SJCRH30 (cell line): ENCODE measurements around a stretch of chr5.

DNA sequence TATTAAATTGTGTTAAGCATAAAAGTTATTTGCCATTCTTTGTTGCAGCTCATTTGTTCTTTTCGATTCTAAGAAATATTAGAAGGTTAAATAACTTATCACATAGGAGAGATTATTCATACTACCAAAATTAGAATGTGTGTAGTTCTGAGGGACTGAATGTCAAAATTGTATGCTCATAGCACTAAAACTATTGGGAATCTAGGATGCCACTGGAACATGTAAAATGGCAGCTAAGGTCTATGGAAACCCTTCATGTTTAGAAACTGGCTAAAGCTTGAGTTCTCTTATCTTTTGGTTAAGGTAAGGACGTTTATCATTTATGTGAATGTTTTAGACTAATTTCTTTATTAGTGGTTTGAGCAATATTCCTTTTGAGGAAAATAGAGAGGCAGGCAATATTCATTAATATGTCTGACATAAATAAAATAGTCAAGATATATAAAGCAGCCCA lies 21.6 kb upstream of the MEF2C start:
- RAMPAGE, long total RNA: no peak

DNA sequence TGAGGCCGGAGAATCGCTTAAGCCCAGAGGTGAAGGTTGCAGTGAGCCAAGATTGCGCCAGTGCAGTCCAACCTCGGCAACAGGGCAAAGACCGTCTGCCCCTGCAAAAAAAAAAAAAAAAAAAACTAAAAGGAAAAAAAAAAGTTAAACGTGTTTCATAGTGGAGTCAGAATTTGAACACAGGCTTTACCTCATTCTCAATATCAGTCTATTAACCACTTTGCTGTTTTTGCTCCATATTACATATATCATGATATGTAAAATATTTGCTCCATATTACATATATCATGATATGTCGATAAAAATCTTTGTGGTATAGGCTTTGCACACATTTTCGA lies 584.5 kb upstream of the MEF2C start:
- RAMPAGE, long total RNA: no peak

- RAMPAGE, long total RNA: no peak
Measured at GRCh38 chr5:90408412-90408945, 1.1 kb downstream of the CETN3 start.

DNA sequence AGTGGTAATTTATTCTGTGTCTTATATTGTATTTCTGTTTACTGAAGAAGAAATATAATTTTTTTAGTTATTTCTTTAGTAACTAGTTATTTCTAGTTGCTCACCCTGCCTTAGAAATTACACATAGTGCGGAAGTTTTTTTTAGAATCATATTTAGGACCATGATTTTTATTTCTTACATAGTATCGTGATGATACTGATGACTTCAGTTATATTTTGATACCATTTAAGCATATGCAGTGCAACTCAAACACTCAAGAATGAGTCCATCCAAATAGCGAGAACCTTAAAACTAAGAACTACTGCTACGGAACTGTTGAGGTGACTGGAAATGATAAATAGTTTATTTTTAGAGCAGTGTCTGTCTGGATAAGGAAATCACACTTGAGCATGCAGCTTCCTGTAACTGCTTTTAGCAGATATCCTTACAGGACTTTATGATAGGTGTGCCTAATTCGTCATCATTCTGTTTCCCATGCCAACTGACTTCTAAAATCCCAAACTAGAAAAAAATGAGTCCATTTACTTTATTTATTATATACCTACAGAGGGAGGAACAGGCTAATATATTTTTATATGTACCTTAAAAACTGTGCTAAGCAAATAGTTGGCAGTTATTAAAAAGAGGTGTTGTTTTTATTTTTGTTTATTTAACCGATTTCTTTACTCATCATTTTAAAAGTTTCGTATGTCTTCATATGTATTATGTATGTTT lies 85.5 kb downstream of the ADGRV1 start:
- RAMPAGE, long total RNA: no peak

DNA sequence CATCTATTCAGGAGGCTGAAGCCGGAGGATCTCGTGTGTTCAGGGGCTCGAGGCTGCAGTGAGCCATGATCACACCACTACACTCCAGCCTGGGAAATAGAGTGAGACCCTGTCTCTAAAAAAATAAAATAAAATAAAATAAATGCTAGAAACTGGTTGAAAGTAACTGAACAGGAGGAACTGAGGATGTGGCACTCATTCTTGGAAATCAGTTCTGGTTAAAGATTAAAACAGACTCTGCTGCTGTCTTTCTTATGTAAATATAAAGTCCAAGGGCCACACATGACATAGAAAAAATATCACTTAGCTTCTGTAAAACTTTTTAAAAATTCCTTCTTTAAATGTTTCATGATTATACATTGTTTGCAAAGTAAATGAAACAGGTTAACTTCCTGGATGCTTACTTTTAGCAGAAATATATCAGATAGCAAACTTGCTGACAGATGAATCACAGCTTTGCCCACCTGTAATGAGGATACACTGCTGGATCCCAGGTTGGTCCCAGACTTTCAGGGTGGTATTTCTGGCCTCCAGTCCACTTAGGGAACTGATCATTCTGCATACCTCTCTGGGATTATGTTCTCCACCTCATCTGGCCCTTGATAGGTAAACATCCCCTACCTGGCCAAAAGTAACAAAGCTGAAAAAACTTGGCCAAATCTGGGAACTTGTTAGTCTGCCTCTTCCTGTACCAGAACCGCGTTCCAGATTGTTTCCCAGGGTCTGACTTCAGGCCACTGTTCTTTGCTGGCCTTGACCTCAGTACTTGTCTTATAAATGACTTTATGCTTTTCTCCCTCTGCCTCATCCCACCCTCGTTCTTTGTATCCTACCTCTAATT lies 340.5 kb downstream of the ADGRV1 start:
- RAMPAGE, long total RNA: no peak

DNA sequence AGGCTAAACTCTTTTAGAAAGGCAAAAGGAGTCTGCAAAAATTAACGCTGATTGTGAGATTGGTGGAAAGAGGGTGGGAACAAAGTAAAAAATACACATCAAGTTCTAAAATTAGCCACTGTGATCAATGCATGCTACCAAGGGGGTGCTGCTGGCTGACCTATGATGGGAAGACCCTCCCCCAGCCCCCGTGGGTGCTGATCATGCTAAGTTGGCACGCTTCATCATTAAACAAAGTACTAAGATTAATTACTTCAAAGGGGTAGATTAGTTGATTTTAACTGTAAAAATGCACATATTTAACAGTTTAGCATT lies 356.9 kb downstream of the ADGRV1 start:
- RAMPAGE, long total RNA: no peak

DNA sequence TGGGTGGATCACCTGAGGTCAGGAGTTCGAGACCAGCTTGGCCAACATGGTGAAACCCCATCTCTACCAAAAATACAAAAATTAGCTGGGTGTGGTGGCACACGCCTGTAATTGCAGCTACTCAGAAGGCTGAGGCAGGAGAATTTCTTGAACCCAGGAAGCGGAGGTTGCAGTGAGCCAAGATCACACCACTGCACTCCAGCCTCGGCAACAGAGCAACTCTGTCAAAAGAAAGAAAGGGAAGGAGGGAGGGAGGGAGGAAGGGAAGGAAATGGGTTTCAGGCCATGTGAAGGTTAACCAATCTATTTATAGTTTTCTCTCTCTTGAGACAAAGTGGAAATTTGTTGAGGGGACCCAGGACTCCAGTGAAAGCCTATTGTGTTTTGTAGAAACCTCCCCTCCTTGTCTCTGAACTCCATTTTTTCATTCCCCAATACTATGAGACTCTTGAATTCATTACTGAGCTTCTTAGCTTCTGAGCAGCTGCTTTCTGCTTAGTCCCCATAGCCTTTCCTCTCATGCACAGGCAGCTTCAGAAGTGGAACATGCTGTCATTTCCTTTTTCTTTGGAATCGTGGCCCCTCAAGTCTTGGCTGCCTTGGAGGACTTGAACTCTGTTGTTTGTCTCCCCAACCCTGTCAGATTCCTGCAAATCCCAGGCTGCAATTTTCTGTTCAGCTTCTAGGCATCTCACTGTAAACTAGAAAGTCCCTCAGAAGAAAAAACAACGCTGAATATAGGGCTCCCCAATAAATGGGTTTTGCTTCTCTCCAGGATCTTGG lies 268.6 kb downstream of the ARRDC3 start:
- RAMPAGE, long total RNA: no peak

DNA sequence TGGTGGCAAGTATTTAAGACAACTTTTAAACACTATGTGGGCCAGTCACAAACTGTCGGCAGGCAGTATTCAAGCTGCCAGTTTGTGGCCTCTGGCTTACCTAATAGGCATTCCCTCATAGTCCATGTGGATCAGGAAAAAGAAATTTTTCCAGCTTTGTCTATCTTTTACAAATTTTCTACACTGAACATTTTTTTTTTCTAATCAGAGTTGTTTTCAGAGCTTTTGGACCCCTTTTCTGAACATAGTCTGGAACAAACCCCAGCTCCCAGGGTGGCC lies 262.8 kb downstream of the ARRDC3 start:
- RAMPAGE, long total RNA: no peak

- RAMPAGE, long total RNA: no peak
Measured at GRCh38 chr5:91368202-91369281, 14.6 kb downstream of the ARRDC3 start.

DNA sequence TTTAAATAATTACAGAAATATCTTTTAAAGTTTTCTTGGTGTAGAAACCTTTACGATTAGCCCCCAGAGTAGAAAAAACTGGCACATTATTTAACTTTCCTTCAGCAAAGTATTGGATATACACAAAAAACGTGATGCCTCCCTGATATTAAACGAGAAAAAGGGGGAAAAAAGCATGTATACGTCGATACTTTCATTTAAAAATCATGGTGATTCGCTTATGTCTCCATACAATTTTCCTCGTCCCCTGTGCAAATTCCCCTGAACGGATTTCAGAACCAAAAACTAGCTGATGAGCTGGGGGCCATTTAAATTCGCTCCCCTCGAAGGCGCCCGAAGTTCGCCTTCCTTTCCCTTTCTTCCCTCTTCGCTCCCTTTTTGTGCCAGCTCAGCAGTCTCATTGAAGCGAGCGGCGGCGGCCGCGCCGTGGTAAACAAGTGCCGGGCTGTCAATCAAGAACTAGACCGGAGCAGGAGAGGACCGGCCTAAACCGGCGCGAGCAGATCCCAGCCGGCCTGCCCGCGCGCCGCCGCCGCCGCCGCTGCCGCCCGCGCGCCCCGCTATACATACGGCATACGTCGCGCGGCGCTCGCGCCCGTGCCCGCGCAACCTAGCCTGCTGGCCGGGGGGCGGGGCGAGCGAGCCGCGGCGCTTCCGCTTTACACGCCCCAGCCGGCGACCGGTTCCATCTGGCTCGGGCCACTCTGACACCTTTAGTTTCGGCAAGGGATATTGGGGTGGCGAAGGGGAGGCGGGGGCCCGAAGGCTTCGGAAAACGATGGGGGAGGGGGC lies 3.2 kb downstream of the ARRDC3 start:
- RAMPAGE, long total RNA: start-site peak on the minus strand centred at position 497 of the sequence, 108 bp wide, 70 and 24 reads in 2 replicates

- RAMPAGE, long total RNA: no peak
Measured at GRCh38 chr5:92641093-92641328, 942.0 kb upstream of the NR2F1 start.

DNA sequence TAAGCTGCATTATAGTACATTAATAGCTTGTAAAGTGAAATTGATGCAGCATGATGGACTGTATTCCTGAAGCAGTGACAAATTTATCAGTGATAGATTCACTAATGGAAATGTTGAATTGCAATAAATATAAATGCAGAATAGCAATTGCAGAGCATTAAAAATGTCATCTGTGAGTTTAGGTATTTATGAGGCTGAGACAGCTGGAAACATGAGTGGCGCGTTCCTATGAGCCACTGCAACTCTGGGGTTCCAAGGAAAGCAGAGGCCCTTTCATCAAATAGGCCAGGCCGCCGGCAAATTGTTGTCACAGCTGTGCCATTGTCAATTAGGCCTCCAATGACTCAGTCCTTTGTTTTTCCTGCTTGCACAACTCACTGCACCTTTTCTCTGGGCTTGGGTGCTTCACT lies 655.9 kb upstream of the NR2F1 start:
- RAMPAGE, long total RNA: no peak

DNA sequence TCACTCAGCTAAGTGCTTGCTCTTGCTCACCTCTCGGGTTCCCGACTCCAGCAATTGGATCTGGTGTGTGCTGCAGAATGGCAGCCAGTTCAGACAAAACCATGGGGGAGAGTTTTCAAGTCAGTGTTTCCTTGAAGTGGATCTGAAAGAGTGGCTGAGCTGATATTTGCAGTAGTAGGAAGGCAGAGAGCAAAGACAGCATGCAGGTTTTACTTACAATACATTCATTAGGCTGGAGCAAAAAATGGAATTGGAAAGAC lies 160.8 kb upstream of the NR2F1 start:
- RAMPAGE, long total RNA: no peak

- RAMPAGE, long total RNA: no peak
Measured at GRCh38 chr5:93457579-93458220, 125.3 kb upstream of the NR2F1 start.

- RAMPAGE, long total RNA: no peak
Measured at GRCh38 chr5:93569841-93570108, 13.2 kb upstream of the NR2F1 start.

- RAMPAGE, long total RNA: no peak
Measured at GRCh38 chr5:93593243-93594182, 10.5 kb downstream of the NR2F1 start.

DNA sequence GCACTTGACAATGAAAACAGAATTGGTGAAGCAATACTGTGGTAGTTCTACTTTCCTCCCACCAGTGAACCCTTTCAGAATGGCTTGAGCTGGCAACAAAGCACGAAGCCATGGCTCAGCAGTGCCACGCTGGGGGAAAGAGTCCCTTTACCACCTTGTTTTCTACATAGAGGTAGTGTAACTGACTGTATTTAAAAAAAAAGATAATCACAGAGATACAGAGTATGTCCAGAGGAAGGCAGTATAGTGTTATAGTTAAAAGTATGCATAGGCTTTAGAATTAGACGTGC lies 49.1 kb upstream of the POU5F2 start:
- RAMPAGE, long total RNA: no peak

DNA sequence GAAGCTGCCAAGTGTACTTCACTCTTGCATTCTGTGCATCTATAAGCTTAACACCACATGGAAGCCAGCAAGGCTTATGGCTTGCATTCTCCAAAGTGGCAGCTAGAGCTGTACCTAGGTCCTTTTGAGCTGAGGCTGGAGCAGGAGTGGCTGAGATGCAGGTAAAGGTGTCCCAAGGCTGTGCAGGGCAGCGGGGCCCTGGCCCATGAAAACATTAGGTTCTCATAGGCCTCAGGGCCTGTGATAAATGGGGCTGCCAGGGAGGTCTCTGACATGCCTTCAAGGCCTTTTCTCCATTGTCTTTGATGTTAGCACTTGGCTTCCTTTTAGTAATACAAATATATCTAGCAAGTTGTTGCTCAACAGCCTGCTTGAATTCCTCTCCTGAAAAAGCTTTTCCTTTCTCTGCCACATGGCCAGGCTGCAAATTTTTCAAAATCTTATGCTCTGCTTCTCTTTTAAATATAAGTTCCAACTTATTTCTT lies 11.6 kb upstream of the FAM172A start:
- RAMPAGE, long total RNA: no peak

DNA sequence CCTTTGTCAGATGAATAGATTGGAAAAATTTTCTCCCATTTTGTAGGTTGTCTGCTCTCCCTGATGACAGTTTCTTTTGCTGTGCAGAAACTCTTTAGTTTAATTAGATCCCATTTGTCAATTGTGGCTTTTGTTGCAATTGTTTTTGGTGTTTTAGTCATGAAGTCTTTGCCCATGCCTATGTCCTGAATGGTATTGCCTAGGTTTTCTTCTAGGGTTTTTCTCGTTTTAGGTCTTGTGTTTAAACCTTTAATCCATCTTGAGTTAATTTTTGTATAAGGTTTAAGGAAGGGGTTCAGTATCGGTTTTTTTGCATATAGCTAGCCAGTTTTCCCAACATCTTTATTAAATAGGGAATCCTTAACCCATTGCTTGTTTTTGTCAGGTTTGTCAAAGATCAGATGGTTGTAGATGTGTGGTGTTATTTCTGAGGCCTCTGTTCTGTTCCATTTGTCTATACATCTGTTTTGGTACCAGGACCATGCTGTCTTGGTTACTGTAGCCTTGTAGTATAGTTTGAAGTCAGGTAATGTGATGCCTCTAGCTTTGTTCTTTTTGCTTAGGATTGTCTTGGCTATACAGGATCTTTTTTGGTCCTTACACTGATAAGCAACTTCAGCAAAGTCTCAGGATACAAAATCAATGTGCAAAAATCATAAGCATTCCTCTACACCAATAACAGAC lies 221.8 kb upstream of the FAM172A start:
- RAMPAGE, long total RNA: no peak

- RAMPAGE, long total RNA: no peak
Measured at GRCh38 chr5:94520333-94520945, 98.0 kb downstream of the KIAA0825 start.